Retinal pigment epithelial cell (primary cell): ENCODE results near the gene HOXD10.

GRCh38 chr2:173949432-173949986, 15.7 kb downstream of the SP3 start:
- RRBS, result no CpG with 5 or more reads among the region's 3 CpGs

- RRBS, result 1% methylated on average over 21 of the region's 41 CpGs
These were observed 1.8 kb downstream of the SP3 start for GRCh38 chr2:173963337-173963799.

DNA sequence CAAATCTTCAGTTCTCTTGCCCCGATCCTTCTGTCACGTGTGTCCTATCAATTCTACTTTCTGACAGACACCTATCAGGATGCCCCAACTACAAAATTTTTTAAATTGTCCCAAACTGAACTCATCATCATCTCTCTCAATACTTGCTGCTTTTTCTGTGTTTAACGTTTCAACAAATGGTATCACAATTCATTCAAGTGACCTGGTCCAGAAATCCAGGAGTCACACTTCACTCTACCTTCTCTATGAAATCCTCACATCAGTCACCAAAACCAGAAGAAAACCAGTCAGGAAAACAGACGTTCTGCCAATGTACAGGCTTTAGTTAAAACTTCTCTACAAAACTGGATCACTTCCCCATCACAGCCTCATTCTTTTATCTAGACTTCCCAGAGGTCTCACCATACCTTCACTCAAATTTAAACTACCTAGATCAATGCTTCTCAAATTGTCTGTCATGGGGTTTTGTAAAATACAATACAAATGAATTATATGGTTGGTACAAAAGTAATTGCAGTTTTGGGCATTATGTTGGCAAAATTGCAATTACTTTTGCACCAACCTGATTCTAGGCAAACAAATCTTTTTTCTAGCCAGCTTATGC, 26.7 kb downstream of the OLA1 start:
- RRBS, result no CpG with 5 or more reads among the region's 4 CpGs

- RRBS, result no CpG with 5 or more reads among the region's 22 CpGs
These were observed 926 bp downstream of the GPR155 start for GRCh38 chr2:174485704-174486502.

- RRBS, result no CpG with 5 or more reads among the region's 3 CpGs
These were observed 6.7 kb upstream of the GPR155 start for GRCh38 chr2:174493530-174494025.

- RRBS, result no CpG with 5 or more reads among the region's 6 CpGs
These were observed 24.8 kb upstream of the GPR155 start for GRCh38 chr2:174511552-174512025.

DNA sequence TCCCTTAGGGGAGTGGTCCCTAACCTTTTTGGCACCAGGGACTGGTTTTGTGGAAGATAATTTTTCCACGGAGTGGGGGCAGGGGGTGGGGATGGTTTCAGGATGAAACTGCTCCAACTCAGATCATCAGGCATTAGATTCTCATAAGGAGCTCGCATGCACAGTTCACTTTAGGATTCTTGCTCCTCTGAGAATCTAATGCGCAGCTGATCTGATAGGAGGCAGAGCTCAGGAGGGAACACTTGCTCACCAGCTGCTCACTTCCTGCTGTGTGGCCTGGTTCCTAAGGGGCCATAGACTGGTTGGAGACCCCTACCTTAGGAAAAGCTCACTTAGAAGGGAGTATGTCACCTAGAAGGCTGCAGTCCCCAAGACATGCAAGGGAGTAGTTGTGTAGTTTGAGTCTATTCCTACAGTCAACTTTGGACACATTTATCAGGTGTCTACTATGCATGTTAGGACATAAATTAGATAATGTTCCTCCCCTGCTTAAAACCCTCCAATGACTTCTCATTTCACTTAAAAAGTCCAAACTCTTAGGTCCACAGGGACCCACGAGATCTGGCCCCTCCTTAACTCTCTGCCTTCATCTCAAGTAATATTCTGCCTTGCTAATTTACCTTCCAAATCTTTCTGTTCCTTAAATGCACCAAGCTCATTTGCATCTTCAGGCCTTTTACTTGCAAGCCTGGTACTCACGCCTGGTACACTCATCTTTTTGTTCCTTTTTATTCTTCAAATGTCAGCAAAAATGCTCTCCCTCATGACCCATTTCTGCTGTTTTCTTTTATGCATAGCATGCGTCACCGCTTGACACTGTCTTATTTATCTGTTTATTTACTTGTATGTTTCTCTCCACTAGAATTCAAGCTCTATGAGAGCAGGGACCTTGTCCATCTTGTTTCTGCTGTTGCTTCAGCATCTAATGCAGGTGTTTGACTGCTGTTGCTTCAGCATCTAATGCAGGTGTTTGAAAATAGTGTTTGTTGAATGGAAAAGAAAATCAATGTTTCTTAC, 2.6 kb upstream of the WIPF1 start:
- RRBS, result no CpG with 5 or more reads among the region's 7 CpGs

GRCh38 chr2:174606257-174606712, 8.7 kb upstream of the WIPF1 start:
- RRBS, result no CpG with 5 or more reads among the region's 3 CpGs

- RRBS, result no CpG with 5 or more reads among the region's 1 CpG
These were observed 19.5 kb upstream of the WIPF1 start for GRCh38 chr2:174617143-174617475.

DNA sequence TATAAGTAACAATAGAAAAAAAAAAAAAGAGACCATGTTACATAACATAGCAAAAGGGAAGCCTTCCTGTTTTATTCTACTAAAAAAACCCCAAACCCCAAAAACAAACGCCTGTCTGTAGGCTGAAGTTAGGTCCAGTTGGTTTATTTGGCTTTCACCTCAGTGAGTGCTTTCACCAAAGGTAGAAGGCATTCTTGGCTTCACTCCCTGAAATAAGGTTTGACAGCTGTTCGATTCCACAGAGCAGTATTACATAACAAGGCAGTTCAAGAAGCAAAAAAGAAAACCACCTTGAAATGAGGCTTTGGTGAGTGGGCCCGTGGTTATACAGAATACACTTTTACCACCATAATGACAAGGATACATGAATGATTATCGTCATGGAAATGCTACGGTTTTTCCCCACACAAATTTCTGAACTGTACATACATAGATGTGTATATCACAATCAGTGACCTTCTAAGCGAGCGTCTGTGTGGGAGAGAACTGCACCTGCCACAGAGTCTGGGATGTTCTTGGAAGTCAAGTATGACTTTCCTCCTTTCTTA, 80.0 kb upstream of the CHRNA1 start:
- RRBS, result no CpG with 5 or more reads among the region's 7 CpGs

DNA sequence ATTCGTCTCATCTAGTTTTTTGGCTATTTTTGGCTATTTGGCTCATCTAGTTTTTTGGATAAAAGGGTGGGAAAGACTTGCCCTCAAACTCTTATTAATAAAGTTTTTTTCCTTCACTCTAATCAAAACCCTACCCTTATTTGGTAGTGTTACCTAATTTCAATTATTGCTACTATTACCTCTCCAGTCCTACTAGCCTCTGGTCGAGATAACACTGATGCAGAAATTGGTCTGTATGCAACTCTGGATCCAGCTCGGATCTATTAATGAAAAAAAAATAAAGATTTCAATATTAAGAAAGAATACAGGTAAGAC, 1.6 kb downstream of the ATP5MC3 start:
- RRBS, result no CpG with 5 or more reads among the region's 3 CpGs

DNA sequence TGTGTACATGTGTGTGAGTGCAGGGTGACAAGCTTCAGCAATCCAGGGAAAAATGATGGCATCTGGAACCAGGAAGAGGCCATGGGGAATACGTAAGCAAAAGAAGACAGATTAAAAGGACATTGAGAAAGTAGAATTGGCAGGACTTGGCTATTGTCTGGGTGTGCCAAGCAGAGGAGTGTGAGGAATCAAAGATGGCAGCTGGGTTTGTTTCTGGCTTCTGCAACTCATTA, 214.2 kb downstream of the LNPK start:
- RRBS, result no CpG with 5 or more reads among the region's 1 CpG

GRCh38 chr2:176082199-176082766, 1.5 kb downstream of the EVX2 start:
- RRBS, result 4% methylated on average over 41 of the region's 53 CpGs

GRCh38 chr2:176088268-176088952, 4.1 kb upstream of the HOXD13 start:
- RRBS, result 0% methylated on average over 4 of the region's 31 CpGs

DNA sequence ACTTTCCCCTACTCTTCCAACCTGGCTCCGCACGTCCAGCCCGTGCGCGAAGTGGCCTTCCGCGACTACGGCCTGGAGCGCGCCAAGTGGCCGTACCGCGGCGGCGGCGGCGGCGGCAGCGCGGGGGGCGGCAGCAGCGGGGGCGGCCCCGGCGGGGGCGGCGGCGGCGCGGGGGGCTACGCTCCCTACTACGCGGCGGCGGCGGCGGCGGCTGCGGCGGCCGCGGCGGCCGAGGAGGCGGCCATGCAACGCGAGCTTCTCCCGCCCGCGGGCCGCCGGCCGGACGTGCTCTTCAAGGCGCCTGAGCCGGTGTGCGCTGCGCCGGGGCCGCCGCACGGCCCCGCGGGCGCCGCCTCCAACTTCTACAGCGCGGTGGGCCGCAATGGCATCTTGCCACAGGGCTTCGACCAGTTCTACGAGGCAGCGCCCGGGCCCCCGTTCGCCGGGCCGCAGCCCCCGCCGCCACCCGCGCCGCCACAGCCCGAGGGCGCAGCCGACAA, 455 bp downstream of the HOXD11 start:
- RRBS, result 2% methylated on average over 22 of the region's 85 CpGs

GRCh38 chr2:176116258-176116878, at the start of gene HOXD10:
HOXD10 (plus strand) TSS chr2:176116778.
- RRBS, result 3% methylated on average over 19 of the region's 45 CpGs

GRCh38 chr2:176129828-176130865, 642 bp downstream of the HOXD8 start:
- RRBS, result 2% methylated on average over 60 of the region's 139 CpGs

- RRBS, result no CpG with 5 or more reads among the region's 31 CpGs
These were observed 3.0 kb downstream of the HOXD8 start for GRCh38 chr2:176132282-176133098.

- RRBS, result no CpG with 5 or more reads among the region's 3 CpGs
These were observed 7.9 kb downstream of the HOXD8 start for GRCh38 chr2:176137332-176137787.